SJSA1 (cell line): ENCODE measurements around a stretch of chr2.

DNA sequence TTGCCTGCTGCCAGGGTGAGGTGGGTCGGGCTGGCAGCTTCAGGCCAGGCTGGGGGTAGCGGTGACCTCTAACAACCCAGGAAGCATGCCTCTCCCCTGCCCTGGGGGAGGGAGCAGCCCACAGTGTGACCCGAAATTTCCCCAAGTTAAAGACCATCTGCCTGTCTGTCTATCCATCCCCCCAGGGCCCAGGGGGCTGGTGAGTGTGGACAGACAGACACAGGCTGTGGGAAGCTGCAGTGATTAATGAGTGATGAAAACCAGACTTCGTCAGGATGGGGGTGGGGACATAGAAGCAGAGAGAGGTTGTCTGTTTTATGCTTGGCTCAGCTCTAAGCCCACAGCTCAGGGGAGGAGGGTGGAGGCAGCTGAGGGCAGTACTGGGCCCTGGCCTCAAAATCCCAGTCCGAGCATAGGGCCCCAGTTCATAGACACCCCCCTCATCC lies 144.0 kb downstream of the ZFP36L2 start:
- RAMPAGE, long total RNA: no peak

DNA sequence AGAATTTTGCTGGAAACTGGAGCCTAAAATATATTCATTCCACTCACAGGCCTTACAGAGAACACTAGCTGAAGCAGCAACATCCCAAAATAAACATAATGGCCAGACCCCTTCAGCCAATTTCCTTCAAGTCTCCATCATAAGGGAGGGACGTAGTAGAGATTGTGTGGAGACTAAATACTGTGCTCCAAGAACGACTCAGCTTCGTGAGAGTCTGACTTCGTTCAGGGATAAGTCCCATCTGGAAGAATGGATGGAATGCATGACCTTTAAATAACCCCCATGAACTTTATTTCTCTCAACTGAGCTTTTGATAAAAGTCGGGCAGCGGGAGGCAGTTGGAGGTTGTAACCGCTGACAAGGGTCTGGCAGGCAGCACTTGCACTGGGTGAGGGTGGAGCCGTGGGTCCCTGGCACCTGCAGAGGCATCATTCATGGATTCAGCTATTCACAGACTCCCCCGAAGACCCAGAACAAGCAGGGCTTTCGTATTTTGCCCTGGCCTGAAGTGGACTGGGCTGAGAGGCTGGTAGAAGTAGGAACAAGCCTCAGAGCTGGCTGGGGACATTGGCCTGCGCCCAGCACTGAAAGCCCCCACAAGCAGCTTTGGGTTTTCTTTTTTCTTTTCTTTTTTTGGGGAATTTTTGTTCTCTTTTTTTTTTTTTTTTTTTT lies 115.9 kb downstream of the ZFP36L2 start:
- RAMPAGE, long total RNA: no peak

GRCh38 chr2:43152140-43152802 lies 74.1 kb downstream of the ZFP36L2 start:
- RAMPAGE, long total RNA: no peak

GRCh38 chr2:43162272-43162634 lies 64.2 kb downstream of the ZFP36L2 start:
- RAMPAGE, long total RNA: no peak

- RAMPAGE, long total RNA: no peak
Measured at GRCh38 chr2:43173897-43174282, 52.5 kb downstream of the ZFP36L2 start.

- RAMPAGE, long total RNA: no peak
Measured at GRCh38 chr2:43184268-43184905, 42.0 kb downstream of the ZFP36L2 start.

- RAMPAGE, long total RNA: no peak
Measured at GRCh38 chr2:43186844-43187484, 39.4 kb downstream of the ZFP36L2 start.

DNA sequence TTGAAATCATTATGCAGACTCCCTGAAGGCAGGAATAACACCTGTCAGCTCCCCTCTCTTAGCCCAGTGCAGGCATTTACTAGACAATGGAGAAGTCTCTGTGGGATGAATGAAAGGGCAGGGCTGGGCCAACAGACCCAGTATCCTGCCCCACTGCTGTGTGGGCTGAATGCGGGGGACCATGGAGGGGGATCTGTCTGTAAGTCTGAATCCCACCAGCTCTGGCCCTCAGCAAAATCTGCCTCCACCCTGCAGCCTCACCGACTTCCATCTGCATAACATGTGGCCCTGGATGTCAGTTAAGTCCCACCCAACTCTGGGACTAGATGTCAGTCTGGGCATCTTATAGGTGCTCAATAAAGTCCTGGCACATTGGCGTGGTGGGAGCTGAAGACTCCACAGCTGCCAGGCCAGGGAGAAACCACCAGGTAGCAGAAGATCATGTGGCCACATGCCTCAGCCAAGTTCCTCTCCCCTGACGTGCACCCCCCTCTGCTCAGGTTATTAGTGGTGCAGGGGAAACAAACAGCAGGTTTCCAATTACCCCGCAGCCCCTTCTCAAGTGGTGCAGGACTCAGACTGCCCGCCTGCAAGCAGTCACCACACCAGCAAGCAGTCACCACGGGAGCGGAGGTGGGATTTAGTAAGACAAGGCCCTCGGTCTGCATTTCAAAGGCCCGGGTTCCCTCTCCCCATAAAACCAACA lies 8.8 kb downstream of the ZFP36L2 start:
- RAMPAGE, long total RNA: no peak

GRCh38 chr2:43220783-43220956 lies 5.7 kb downstream of the ZFP36L2 start:
- RAMPAGE, long total RNA: no peak

GRCh38 chr2:43226782-43227805 lies 688 bp upstream of the ZFP36L2 start:
- RAMPAGE, long total RNA: no peak

- RAMPAGE, long total RNA: no peak
Measured at GRCh38 chr2:43227806-43228248, 1.4 kb upstream of the ZFP36L2 start.

GRCh38 chr2:43275751-43276277 lies 49.4 kb upstream of the ZFP36L2 start:
- RAMPAGE, long total RNA: no peak

GRCh38 chr2:43300515-43301702 lies 74.5 kb upstream of the ZFP36L2 start:
- RAMPAGE, long total RNA: no peak

DNA sequence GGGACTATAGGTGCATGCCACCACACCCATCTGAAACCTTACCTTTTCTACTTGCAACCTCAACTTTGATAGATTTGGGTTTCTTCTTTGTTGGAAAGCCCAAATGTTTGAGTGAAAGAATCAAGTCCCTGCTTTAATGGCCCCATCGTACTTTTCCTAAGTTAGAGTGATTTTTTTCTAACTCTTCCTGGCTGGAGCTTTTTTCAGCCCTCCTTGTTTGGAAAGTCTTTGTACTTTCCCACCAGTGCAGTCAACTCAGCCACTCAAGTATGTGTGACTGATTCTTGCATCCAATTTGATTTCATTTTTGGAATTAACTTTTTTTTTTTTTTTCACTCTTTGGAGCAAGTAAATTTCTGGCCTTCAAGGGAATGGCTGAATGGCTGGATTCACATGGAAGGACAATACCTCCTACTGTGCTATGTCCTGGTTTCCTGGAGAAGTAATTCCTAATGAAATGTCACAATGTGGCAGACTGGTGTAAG lies 75.8 kb upstream of the ZFP36L2 start:
- RAMPAGE, long total RNA: no peak

DNA sequence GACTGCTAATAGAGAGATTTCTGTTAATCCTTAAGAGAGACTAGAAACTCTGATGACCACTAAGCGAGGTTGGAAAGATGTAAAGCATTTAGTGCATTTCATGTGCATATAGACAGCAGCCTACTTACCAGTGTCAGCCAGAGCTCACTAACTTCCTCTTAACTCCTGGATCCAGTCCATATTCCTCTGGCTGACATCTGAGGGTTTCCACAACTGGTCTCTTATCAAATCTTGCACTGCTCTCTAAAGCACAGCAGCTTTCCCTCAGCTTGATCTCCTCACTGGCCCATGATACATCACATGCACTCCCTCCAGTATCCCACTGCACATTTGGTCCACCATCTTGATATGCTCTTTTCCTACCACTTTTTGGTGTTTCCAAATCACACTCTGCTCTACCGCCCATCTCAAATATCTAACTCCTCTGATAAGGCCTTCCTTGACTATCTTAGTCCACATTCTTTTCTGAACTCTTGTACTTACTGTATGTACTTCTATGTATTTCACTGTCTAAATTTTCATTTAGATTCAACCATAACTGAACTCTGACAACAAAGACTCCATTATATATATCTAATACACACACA lies 105.0 kb upstream of the ZFP36L2 start:
- RAMPAGE, long total RNA: no peak

DNA sequence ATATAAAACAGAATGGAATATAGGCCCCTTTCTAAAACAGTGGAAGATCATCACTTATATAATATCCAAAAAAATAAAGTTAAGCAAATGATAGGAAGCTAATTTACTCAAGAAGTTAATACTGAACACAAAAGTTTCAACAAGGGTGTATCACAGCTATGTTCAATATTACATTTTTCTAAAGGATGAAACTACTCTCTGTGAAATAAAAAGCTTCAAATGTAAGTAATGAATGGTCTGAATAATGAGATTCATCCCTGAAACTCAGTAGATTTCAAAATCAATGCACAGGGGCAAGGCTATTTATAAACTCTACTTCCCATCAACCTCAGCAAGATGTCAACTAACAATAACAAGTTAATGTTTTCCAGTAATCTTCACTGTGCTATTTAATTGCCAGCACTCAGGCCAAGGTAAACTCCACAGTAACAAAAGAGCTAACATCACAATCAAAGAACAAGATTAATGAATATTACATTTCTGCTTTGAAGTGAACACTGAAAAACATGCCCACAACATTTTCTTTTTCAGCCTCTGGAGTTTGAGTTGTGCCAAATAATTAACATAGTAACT lies 144.2 kb upstream of the ZFP36L2 start:
- RAMPAGE, long total RNA: no peak

GRCh38 chr2:43819407-43820000 lies 19.1 kb downstream of the ABCG5 start:
- RAMPAGE, long total RNA: no peak

DNA sequence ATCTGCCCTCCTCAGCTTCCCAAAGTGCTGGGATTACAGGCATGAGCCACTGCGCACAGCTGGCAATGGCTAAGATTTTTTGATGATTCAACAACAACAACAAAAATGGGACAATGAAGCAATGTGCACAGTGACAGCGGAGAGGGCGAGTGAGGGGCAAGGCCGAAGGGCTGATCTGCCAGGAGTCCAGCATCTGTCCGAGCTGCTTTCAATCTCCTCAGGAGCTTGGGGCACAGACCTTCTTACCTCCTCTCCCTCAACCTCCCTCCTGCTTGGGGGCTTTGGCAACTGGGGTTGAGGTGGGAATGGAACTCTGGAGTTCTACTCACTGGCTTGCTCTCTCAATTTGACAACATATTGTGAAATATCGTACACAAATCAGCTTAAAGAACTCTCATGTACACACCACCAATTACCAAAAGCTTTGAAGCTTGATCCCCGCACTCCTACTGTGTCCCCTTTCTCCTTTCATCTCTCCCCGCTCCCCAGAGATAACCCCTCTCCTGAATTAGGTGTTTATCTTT lies 3.5 kb downstream of the ABCG8 start:
- RAMPAGE, long total RNA: no peak

DNA sequence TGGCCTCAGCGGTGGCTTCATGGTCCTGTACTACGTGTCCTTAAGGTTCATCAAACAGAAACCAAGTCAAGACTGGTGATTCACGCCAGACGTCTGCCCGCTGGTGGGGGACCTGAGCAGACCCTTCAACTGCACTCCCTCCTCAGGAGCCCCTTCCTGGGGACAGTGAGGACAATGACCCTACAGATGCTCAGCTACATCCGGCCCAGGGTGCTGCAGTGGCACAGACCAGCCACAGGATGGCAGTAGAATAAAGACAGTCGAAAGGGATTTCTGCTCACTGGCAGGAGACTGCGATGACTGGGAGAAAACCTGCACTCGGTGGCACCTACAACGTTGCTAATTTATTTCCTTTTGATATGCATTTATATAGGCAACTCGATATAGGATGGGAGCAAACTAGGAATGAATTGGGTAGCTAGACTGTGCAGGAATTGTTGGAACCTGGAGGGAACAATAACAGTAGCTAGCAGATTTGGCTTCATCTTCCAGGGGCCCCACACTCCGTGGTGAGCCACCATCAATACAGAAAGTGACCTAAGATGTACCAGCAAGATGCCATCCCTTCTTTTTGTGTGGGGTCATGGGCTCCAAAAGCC lies 39.2 kb downstream of the ABCG8 start:
- RAMPAGE, long total RNA: no peak

DNA sequence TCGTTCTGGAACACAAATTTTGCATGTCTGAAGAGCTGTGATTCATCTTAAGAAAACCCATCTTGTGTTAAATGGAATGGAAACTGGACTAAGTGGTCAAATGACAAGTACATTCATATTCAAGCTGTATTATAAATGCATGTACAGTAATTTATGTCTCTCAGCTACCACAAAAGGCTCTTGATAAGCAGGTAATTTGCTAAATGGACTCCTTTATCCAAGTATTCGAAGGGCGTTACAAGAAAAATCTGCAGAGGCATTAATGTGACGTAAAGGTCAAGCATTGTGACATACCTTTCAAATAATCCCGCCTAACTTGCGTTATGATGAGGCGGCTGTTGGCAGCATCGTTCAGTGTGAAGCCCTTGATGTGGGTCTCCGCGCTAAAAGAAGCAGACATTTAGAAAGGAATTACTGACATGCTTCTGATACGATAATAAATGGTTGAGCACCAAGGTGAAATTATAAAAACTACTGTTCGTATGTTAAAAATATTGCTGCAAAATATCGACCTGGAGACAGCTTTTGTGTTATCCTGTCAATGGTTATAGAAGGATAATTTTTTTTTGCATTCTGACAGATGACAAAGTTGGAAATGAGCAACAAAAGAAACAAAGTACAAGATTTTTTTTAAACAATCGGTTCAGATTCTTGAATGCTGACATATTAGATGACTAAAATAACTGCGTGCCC lies 66.8 kb downstream of the ABCG8 start:
- RAMPAGE, long total RNA: no peak